Sigmoid colon (tissue), 4 donors: ENCODE results near the genes MYOD1 and MRGPRX3.

GRCh38 chr11:15967000-15967535 is 389.3 kb downstream of the SOX6 start:
- PRO-cap, result no peak
- RAMPAGE, long total RNA, 4 experiments, result no peak in any of the 4 experiments

GRCh38 chr11:16012339-16012963 is 343.9 kb downstream of the SOX6 start:
- PRO-cap, result no peak
- RAMPAGE, long total RNA, 4 experiments, result no peak in any of the 4 experiments

DNA sequence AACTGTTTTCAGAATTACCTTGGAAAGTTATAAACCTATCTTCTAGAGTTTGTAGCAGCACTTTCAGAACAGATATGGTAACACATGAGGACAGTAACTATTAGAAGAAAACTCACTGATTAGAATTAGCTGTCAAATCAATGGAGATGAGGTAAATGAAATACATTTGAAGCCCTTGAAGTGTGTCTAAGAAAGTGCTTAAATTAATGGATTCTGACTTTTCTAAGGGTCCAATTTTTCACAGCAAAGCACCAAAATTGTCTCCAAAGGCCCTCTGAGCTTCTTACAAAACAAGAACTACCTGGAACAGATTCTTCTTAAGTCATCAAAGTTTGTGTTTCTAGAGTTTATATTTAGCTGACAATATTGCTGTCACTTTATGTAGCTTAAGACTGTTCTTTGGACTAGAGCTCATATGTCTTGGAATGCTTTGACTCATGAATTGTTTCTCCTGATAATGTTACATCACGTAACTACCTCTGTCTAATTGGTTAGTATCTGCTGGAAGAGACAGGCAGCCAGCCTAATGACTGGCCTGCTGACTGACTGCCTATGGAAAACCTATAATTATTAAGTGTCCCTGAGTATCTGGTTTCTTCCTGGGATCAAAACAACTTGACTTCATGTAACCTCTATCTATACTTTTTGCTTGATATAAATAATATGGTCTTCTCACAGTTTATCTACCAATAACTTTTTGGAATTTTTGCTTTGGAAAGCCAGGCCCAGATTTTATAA is 9.5 kb downstream of the SOX6 start:
- PRO-cap, result no peak
- RAMPAGE, long total RNA, 4 experiments, result no peak in any of the 4 experiments

- PRO-cap, result no peak
- RAMPAGE, long total RNA, 4 experiments, result no peak in any of the 4 experiments
Measured at GRCh38 chr11:16750322-16751072, 12.1 kb downstream of the C11orf58 start.

GRCh38 chr11:16779223-16780107 is 41.0 kb downstream of the C11orf58 start:
- PRO-cap, result no peak
- RAMPAGE, long total RNA, 4 experiments, result no peak in any of the 4 experiments

DNA sequence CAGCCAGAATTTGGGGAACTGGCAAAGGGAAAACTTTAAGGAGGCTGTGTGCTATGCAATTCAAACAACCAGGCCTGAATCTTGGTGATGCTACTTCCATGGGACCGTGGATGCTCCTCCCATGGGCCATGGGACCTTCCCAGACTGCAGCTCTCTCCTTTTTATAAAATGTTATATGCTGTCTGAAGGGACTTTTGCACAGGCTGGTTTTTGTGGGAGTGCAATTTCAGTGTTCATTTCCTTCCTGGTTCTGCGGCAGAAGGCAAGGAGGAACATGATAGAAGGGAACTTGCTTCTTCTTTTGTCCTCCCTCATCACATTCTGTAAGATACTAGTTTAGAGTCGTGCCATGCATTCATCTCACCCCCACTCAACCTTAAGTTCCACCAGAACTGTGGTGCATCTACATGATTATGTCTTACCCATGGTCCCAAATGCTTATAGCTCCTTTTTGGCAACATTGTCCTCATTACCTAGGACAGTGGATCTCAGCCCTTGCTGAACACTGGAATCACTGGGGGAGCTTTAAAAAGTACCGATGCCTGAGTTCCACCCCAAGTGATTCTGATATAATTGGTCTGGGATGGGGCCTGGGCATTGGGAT is 68.9 kb downstream of the C11orf58 start:
- PRO-cap, result no peak
- RAMPAGE, long total RNA, 4 experiments, result no peak in any of the 4 experiments

GRCh38 chr11:16897324-16898121 is 116.7 kb downstream of the PLEKHA7 start:
- PRO-cap, result no peak
- RAMPAGE, long total RNA, 4 experiments, result no peak in any of the 4 experiments

DNA sequence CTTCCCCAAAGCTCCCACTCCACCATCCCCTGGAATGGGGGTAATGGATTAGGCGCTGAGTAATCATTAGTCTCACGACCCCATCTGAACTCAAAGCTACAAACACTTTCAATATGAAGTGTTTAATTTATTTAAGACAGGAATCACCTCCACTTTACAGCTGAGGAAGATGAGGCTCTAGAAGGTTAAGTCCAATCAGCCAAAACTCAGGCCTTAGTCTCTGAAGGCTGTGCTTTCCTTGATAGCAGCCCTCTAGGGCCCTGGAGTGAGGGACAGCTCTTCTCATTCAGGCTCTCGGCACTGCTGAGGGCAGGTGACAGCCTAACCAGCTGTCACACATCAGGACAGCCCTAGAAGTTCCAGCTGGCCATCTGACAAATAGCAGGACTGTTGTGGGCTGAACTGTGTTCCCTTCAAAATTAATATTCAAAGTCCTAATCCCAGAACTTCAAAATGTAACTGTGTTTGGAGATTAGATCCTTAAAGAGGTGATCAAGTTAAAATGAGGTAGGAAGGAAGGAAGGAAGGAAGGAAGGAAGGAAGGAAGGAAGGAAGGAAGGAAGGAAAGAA is 108.4 kb downstream of the PLEKHA7 start:
- PRO-cap, result no peak
- RAMPAGE, long total RNA, 4 experiments, result no peak in any of the 4 experiments

GRCh38 chr11:16956321-16957081 is 57.7 kb downstream of the PLEKHA7 start:
- PRO-cap, result no peak
- RAMPAGE, long total RNA, 4 experiments, result no peak in any of the 4 experiments

DNA sequence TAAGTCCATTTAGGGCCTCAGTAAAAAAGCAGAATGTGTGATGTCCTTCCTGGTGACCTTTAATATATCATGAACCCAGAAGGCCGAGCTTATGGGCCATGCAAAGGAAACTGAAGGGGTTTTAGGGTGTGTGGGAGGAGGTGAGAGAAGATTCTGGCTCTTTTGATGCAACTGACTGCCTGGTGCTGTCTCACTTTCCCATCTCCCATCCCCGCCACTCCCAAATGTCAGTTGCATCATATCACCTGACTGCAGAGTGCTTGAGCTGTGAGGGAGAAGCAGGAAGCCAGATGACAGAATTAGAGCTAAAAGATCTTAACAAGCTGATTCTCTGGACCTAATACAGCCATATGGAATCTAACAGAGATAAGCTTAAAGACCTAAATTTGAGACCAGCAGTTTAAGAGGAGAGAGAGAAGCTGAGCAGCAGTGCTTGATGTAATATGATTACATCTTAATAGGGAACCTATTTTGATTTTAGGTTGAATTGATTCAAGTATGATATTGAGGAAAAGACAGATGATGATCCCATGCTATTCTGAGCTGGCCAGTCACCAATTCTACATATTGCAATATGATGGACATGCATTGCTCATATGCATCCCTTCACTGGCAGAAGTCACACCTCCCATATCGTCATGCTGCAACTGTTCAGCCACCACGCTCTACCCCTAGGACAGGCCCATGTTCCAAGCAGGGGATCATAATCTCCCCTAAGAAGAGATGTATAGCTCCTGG is 45.1 kb downstream of the PLEKHA7 start:
- PRO-cap, result no peak
- RAMPAGE, long total RNA, 4 experiments, result no peak in any of the 4 experiments

DNA sequence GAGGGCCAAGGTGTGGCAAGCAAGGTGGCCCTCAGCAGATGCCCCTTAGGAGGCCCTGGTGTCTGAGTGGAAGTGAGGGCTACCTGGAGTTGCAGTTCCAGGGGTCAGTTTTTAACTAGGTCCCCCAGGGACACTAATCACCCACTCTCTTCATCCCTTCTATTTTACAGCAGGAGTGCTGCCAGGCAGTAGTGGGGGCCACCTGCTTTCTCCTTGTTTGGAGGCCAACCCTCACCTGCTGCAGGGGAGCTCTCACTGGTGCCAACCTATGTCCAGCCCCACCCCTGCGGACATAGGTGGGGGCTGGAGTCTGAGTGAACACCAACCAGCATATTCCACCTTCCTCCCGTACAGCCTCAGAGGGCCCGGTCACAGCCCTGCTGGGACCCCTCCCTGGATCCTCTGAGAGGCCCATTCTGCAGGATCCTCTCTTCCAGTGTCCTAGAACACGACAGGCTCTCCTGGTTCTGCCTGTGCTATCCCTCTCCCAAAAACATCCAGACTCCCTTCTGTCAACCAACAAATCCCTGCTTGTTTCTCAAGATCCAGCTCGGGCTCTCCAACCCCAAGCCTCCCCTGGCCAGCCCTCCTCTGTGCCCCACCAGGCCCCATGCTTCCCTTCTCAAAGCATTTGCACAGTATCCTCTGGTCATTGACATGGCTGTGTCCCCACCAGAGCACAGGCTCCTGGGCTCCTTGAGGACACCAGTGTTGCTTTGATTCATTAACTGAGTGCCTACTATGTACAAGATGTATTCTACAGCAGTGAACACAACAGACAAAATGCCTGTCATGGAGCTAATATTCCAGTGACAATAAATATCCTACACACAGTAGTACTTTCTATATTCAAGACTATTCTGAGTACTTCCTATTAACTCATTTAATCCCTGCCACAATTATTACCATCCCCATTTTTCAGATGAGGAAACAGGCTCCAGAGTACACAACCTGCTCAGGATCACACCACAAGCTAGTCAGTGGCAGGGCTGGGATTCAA is 19.7 kb downstream of the PLEKHA7 start:
- PRO-cap, result no peak
- RAMPAGE, long total RNA, 4 experiments, result no peak in any of the 4 experiments

- PRO-cap, result no peak
- RAMPAGE, long total RNA, 4 experiments, result no peak in any of the 4 experiments
Measured at GRCh38 chr11:17015698-17016108, 1.5 kb upstream of the PLEKHA7 start.

- PRO-cap, result bidirectional peak, plus-strand start at chr11:17077880, minus-strand start at chr11:17077668
- RAMPAGE, long total RNA, 4 experiments, result no peak in any of the 4 experiments
Measured at GRCh38 chr11:17077769-17078454, 445 bp upstream of the RPS13 start.

GRCh38 chr11:17143381-17143725 is 64.4 kb downstream of the PIK3C2A start:
- PRO-cap, result no peak
- RAMPAGE, long total RNA, 4 experiments, result no peak in any of the 4 experiments

GRCh38 chr11:17352825-17354192 is 1.7 kb downstream of the NCR3LG1 start:
- PRO-cap, result unidirectional peak, minus-strand start at chr11:17353033
- RAMPAGE, long total RNA, 4 experiments, result no peak in any of the 4 experiments

DNA sequence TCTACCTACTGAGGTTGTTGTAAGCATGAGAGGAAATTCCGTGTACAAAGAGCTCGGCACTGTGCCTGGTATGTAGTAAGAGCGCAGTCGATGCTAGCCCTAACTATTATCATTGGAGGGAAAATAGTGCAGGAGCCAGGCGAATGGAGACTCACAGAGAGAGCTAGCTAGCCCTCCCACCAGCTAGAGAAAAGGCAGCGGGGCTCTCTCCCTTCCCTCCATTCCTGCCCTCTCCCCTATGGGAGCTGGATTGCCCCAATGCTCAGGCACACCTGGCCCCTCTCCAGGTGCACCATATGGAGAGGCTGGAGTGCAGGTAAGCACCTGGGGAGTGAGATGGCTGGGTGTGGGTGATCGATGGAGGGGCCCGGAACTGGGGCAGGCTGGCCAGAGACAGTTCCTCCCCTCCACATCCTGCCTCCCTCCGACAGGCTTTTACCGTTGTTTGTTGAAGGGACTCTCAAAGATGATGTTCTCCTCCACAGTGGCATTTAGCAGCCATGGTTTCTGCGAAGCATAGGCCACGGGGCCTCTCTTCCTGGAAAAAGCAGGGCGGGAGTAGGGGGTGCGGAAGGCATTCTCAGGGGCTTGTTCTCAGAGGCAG is 25.7 kb upstream of the KCNJ11 start:
- PRO-cap, result no peak
- RAMPAGE, long total RNA, 4 experiments, result no peak in any of the 4 experiments

- PRO-cap, result no peak
- RAMPAGE, long total RNA, 4 experiments, result no peak in any of the 4 experiments
Measured at GRCh38 chr11:17719203-17719752, at the start of gene MYOD1. TSS of gene MYOD1 (plus strand) at chr11:17719571.

DNA sequence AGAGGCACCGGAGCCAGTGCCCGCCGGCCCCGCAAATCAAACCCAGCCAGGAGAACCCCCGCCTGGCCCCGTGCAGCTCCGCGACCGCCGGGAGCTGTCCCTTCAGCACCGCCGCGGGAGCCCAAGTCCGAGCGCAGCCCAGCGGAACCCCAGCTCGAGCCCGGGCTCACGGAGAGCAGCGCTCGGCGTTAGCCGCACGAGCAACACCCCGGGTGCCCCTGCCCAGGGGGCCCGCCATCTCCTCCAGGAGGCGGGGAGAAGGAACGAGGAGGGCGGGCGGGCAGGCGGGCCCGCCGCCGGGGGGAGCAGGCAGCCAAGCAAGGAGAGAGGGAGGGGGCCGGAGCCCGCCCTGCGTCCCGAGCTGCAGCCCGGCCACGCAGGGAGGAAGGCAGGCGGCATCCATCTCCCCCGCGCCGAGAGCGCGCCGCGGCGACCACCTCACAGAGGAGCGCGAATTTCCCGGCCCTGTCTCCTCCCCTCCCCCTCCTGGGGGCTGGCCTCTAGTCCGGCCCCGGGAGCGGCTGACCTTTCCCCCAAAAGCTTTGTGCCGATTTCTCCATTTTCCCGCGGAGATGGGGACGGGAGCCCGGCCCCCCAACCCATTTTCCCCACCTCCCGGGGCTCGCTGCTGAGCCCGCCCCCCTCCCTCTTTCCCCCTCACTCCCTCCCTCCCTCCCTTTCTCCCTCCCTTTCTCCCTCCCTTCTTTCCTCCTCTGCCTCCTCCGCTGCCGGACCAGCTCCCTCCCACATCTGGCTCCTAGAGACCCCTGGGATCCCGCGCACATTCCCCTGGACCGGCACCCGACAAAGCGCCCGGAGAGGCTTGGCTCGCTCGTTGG is 655 bp downstream of the KCNC1 start:
- PRO-cap, result no peak
- RAMPAGE, long total RNA, 4 experiments, result no peak in any of the 4 experiments

DNA sequence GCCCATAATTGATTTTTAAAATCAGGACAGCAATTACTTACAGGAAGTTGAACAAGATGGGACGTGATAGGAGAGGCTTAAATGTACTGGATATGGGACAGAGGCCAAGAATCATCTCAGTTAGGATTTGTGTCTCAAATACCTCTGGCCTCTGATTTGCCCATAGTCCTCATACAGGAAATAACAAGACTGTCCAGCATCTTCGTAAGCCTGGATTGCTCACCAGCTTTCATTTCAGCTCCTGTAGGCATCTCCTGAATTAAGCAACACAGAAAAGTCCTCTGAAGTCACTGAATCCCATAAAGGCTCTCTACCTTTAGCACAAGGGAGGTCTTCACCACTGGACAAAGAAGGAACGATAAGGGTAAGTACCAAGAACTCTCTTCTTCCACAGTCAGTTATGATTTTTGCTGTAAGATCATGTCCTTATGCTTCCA is at the start of gene MRGPRX3:
MRGPRX3 (plus strand) TSS at position 196 of the 437 bp plus-strand sequence.
- PRO-cap, result no peak
- RAMPAGE, long total RNA, 4 experiments, result no peak in any of the 4 experiments

- PRO-cap, result no peak
- RAMPAGE, long total RNA, 4 experiments, result no peak in any of the 4 experiments
Measured at GRCh38 chr11:18259264-18259918, 6.7 kb upstream of the SAA1 start.